ENCODE measurements around the gene TRIM39.

DNA sequence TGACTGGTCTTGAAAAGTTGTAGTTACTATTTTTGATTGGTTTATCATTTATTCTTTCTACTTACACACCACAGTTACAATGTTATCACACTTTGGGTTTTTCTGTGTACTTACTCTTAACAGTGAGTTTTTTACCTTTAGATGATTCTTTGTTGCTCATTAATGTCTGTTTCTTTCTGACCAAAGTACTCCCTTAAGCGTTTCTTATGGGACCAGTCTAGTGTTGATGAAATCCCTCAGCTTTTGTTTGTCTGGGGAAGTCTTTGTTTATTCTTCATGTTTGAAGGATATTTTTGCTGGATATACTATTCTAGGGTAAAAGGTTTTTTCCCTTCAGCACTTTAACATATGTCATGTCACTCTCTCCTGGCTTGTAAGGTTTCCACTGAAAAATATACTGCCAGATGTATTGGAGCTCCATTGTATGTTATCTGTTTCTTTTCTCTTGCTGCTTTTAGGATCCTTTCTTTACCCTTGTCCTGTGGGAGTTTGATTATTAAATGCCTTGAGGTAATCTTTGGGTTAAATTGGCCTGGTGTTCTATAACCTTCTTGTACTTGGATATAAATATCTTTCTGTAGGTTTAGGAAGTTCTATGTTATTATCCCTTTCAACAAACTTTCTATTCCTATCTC is 40.7 kb upstream of the TRIM39 start:
- PRO-cap, 3 experiments, result no peak in any of the 3 experiments
- RRBS, result no CpG with 5 or more reads among the region's 1 CpG

GRCh38 chr6:30326293-30327291 is at the start of gene TRIM39:
Gene TRIM39, plus strand, starts transcription at chr6:30326927.
- PRO-cap, 3 experiments, result peak in 3 of 3 experiments; most common plus-strand start chr6:30326687 (in 3); most common minus-strand start chr6:30326473 (in 3)
- RRBS, result 2% methylated on average over 49 of the region's 111 CpGs

DNA sequence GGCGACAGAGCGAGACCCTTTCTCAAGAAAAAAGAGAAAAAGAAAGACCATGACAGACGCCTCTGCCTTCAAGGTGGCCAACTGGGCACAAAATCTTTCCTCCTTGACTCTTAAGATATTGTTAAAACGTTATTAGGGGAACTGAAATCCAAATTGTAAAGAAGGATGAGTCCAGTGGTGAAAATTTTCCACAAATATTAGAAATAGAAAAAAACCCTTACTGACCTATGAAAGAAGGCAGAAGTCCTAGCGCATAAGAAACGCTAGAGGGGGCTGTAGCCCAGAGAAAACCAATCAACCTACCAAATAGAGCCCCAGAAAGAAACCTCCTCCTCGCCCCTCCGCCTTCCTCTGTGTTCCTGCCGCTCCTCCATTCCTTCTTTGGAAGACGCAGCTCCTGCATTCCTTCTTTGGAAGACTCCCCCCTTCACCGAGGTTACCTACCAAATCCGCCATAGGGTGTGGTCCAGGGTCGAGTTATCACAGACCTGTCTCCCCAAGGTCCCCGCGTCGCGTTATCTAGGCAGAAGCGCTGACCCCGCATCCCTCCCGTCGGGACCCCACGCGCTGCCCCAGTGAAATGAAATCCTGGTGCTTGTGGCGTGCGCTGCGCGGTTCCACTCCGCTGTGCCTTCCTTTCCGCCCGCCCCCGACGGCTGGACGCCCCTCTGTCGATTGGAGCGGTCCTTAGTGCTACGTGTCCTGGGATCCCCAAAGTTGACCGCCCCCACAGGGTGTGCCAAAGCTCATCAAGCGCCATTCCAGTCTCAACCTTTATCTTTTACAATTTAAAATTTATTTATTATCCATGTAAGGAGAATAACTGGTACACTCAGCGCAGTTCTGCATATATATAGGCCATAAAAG is 12.8 kb downstream of the RPP21 start:
- PRO-cap, 3 experiments, result no peak in any of the 3 experiments
- RRBS, result no CpG with 5 or more reads among the region's 39 CpGs

- PRO-cap, 3 experiments, result no peak in any of the 3 experiments
- RRBS, result no CpG with 5 or more reads among the region's 5 CpGs
Observed at GRCh38 chr6:30487651-30488083, 1.6 kb upstream of the HLA-E start.

DNA sequence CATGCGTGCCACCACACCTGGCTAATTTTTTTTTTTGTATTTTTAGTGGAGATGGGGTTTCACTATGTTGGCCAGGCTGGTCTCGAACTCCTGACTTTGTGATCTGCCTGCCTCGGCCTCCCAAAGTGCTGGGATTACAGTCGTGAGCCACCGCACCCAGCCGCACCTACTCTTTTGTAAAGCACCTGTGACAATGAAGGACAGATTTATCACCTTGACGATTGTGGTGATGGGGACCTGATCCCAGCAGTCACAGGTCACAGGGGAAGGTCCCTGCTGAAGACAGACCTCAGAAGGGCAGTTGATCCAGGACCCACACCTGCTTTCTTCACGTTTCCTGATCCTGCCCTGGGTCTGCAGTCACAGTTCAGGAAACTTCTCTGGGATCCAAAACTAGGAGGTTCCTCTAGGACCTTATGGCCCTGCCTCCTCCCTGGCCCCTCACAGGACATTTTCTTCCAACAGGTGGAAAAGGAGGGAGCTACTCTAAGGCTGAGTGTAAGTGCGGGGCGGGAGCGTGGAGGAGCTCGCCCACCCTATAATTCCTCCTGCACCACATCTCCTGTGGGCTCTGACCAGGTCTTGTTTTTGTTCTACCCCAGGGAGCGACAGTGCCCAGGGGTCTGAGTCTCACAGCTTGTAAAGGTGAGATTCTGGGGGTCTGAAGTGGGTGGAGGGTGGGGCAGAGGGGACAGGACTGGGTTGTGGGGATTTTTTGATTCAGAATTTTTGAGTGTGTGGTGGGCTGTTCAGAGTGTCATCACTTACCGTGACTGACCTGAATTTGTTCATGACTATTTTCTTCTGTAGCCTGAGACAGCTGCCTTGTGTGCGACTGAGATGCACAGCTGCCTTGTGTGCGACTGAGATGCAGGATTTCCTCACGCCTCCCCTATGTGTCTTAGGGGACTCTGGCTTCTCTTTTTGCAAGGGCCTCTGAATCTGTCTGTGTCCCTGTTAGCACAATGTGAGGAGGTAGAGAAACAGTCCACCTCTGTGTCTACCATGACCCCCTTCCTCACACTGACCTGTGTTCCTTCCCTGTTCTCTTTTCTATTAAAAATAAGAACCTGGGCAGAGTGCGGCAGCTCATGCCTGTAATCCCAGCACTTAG is 3.0 kb downstream of the HLA-E start:
- PRO-cap, 3 experiments, result peak in 1 of 3 experiments; most common plus-strand start position 215 of the sequence (in 1)
- RRBS, result no CpG with 5 or more reads among the region's 18 CpGs

- PRO-cap, 3 experiments, result no peak in any of the 3 experiments
- RRBS, result no CpG with 5 or more reads among the region's 15 CpGs
Observed at GRCh38 chr6:30548020-30549253, 7.9 kb downstream of the GNL1 start.

DNA sequence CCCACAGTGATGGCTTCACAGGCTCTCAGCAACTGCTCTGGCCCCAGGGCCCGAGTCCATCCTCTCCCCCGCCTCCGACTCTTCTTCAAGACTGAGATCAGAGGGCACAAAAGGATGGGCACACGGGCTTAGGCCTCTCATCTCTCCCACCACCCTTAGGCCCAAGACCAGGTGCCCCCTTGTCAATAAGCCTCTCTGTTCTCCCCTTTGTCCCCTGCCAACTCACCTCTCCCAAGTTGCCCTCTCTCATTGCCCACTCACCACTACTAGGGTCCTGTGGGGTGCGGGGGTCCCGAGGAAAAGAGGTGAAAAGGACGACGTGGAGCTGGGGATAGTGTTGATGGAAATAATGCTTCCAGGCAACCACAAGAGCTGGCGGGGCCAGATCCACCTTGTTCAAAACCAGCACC is 3.2 kb downstream of the GNL1 start:
- PRO-cap, 3 experiments, result no peak in any of the 3 experiments
- RRBS, result no CpG with 5 or more reads among the region's 9 CpGs

- PRO-cap, 3 experiments, result no peak in any of the 3 experiments
- RRBS, result no CpG with 5 or more reads among the region's 10 CpGs
Observed at GRCh38 chr6:30554849-30555363, 1.4 kb downstream of the GNL1 start.

- PRO-cap, 3 experiments, result no peak in any of the 3 experiments
- RRBS, result no CpG with 5 or more reads among the region's 5 CpGs
Observed at GRCh38 chr6:30572945-30573797, 1.9 kb downstream of the ABCF1 start.

- PRO-cap, 3 experiments, result no peak in any of the 3 experiments
- RRBS, result no CpG with 5 or more reads among the region's 7 CpGs
Observed at GRCh38 chr6:30582343-30582713, 11.1 kb downstream of the ABCF1 start.

- PRO-cap, 3 experiments, result no peak in any of the 3 experiments
- RRBS, result no CpG with 5 or more reads among the region's 13 CpGs
Observed at GRCh38 chr6:30599536-30600311, 17.3 kb downstream of the PPP1R10 start.

DNA sequence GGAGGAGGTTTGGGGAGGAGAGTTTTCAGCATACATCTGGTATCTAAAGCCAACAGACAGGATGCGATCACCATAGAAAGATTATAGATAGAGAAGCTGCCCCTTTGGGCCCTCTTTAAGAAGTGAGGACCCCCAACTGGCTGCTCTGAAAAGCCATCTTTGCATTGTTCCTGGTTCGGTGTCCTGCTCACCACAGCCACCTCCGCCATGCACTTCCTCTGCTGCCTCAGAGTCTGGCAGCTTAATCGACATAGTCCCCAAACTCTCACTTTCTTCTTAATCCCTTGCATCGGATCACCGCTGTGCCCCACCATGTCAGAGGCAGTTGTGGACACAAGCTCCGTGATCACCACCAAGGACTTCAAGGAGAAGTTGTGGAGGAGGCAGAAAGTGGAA is 6.6 kb downstream of the ATAT1 start:
- PRO-cap, 3 experiments, result no peak in any of the 3 experiments
- RRBS, result no CpG with 5 or more reads among the region's 7 CpGs

DNA sequence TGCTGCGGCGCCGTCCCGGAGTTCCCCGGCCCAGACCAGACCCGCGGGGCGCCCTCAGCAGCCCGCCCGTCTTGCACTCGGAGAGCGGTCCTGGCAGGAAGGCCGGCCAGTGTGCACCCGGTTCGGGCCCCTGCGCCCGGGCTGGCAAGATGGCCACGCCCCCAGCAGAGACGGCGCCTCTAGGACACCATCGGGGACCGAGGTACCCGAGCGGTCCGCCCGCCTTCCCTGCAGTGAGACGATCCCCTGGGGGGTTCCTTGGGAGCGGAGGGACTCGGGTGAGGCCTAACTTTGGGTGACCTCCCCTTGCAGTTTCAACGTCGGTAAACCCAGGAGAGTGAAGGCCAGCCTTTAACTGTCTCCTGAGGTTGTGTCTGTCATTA is 703 bp downstream of the C6orf136 start:
- PRO-cap, 3 experiments, result peak in 2 of 3 experiments; most common plus-strand start position 236 of the sequence (in 1); most common minus-strand start position 73 of the sequence (in 1)
- RRBS, result 2% methylated on average over 7 of the region's 31 CpGs

- PRO-cap, 3 experiments, result no peak in any of the 3 experiments
- RRBS, result no CpG with 5 or more reads among the region's 18 CpGs
Observed at GRCh38 chr6:30687727-30688404, 1.4 kb upstream of the PPP1R18 start.

- PRO-cap, 3 experiments, result no peak in any of the 3 experiments
- RRBS, result 4% methylated on average over 4 of the region's 35 CpGs
Observed at GRCh38 chr6:30722219-30723432, 2.5 kb downstream of the TUBB start.

DNA sequence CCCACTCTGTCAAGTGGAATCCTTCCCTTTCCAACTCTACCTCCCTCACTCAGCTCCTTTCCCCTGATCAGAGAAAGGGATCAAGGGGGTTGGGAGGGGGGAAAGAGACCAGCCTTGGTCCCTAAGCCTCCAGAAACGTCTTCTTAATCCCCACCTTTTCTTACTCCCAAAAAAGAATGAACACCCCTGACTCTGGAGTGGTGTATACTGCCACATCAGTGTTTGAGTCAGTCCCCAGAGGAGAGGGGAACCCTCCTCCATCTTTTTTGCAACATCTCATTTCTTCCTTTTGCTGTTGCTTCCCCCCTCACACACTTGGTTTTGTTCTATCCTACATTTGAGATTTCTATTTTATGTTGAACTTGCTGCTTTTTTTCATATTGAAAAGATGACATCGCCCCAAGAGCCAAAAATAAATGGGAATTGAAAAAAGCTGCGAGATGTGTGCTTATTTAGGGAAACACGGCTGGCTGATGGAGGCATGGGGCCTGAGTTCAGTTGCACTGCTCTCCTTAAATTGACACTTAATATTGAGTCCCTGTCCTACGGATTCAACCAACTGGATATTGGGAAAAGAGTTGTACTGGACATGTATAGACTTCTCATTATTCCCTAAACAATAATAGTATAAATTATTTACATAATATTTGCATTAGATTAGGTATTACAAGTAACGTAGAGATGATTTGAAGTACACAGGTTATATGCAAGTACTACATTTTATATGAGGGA is 5.0 kb downstream of the TUBB start:
- PRO-cap, 3 experiments, result no peak in any of the 3 experiments
- RRBS, result no CpG with 5 or more reads among the region's 6 CpGs

GRCh38 chr6:30741006-30741399 is 1.5 kb downstream of the FLOT1 start:
- PRO-cap, 3 experiments, result peak in 1 of 3 experiments; most common minus-strand start chr6:30741121 (in 1)
- RRBS, result no CpG with 5 or more reads among the region's 7 CpGs

GRCh38 chr6:30743459-30744076 is 779 bp downstream of the IER3 start:
- PRO-cap, 3 experiments, result peak in 3 of 3 experiments; most common plus-strand start chr6:30743938 (in 3); most common minus-strand start chr6:30743550 (in 3)
- RRBS, result 9% methylated on average over 7 of the region's 36 CpGs

GRCh38 chr6:30764051-30764701 is 19.8 kb upstream of the IER3 start:
- PRO-cap, 3 experiments, result no peak in any of the 3 experiments
- RRBS, result no CpG with 5 or more reads among the region's 9 CpGs

DNA sequence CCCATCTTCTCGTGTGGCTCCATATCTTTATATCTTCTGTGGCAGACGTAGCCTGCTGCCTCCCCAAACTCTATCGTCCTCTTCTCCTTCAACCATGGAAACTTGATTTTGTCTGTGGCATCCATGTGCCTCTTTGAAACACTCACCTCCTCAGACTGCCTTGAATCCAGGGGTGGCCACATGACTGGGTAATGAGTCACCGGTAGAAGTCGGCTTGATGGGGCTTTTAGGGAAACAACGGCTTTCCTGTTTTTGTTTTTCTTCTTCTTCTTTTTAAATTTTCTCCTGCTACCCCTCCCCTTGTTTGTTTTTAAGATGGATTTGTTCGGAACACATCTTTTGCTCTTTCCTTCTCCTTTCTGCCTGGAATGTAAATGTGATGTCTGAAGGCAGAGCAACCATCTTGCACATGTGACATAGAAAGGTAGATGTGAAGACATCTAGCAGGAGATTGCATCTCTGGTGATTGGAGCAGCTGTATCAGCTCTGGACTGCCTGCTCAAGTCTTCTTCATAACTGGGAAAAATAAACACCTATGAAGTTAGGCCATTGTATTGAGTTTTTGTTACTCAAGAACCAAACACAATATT is 70.0 kb upstream of the DDR1 start:
- PRO-cap, 3 experiments, result no peak in any of the 3 experiments
- RRBS, result no CpG with 5 or more reads among the region's 7 CpGs

Measured in breast (tissue), 4 donors.